ENCODE measurements around a stretch of chr10.

DNA sequence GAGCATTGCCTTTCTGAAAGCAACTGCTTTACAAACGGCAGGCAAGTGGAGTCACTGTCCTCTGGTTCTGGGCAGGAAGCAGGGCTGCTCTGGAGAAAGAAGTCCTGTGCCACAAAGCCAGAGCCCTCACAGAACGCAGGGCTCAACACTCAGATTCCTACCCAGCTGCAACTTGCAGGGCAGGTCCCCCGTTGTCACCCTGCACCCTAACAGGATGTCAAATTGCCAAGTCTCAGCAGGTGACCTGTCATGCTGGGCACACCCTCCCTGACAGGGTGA is 227.7 kb downstream of the KCNMA1 start:
- CAGE, long polyA plus RNA = no peak
- RRBS = no CpG with 5 or more reads among the region's 3 CpGs

DNA sequence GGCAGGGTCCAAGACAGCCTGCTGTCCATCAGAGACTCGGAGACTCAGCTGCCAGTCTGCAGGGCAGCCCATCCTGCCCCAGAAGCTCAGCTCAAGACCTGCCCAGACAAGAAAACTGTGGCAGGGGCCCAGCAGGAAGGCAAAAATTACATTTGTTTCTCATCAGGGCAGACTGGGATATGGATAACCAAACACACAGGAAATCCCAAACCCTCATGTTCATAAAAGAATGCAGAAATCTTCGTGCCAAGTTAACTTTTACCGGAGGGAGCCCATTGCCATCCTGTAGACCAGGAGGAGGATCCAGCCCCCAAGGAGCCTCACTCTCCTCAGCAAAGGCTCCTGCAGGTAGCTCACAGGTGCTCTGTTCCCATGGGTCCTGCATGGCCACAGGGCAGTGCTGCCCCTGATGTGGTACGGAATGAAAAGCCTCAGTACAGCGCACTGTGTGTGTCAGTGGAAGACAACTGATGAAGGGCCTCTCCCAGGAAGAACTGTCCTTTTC is 222.2 kb downstream of the KCNMA1 start:
- CAGE, long polyA plus RNA = no peak
- RRBS = no CpG with 5 or more reads among the region's 5 CpGs

DNA sequence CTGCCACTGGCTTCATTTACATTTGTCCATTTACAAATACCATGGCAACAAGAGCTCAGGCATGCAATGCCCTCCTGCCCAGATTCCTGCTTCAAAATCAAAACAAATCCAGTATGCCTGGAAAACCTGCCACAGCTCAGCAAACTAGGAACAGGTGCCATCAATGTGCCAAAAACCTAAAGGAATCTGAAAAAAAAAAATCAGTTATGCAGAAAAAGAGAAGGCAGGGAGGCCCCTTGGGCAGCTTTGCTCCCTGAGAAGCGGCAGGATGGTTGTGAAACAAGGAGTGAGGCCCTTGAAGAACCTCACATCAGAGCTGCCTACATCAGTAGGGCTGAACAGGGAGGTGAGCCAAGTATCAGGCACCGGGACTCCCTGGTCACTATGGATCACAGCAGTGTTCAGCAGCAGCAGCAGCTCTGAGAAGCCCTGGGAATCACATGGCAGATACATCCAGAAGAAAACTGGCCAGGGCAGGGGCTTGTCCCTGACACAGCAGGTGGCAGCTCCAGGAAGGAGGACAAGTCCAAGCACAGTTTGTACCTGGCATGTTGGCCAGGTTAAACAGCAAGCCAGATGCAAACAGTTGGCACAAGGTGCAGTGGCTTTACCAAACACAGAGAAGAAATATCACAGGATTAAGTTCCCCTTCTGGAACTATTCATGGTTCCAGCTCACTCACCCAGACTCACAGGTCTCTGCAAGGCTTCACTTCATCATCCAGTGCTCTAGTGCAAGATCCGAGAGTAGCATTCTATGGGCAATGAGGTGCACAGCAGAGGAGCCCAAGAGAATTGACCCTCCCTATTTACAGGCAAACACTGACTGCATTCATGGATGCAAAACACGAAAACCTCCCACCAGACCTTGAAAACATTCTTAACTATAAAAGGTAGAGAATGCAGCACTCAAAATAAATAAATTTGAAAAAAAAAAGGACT is 139.4 kb downstream of the KCNMA1 start:
- CAGE, long polyA plus RNA = no peak
- RRBS = no CpG with 5 or more reads among the region's 4 CpGs

- CAGE, long polyA plus RNA = no peak
- RRBS = no CpG with 5 or more reads among the region's 7 CpGs
Observed at GRCh38 chr10:77506898-77507894, 130.4 kb downstream of the KCNMA1 start.

DNA sequence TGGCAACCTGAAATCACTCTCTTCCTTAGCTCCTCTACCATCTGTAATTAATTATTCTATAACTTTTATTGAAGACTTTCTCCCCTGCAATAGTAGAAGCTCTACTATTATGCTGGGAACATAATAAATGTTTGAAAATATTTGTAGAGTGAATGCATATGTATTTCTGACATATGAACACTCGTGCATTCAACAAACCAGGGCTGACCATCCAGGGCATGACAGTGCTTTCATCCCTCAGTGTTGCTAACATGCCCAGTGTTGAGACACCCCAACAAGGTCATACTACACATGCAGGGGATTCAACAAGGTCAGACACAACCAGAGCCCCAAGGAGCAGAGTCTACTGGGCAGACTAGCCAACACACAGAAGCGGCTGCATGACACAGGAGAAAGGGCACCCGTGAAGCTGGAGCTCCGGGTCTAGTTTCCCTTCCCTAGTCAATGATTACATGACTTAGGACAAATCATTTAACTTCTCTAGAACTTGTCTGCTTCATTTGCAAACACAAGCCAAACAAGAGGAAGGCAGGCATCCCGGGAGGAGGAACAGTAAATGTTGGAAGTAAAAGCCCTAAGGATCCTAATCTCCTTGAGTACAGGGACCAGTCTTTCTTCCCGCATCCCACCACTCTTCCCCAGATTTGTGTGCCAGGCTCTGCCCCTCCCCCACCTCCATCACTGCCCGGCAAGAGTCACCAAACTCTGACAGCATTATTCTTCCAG is 104.5 kb downstream of the KCNMA1 start:
- CAGE, long polyA plus RNA = no peak
- RRBS = 40% methylated on average over 2 of the region's 7 CpGs

DNA sequence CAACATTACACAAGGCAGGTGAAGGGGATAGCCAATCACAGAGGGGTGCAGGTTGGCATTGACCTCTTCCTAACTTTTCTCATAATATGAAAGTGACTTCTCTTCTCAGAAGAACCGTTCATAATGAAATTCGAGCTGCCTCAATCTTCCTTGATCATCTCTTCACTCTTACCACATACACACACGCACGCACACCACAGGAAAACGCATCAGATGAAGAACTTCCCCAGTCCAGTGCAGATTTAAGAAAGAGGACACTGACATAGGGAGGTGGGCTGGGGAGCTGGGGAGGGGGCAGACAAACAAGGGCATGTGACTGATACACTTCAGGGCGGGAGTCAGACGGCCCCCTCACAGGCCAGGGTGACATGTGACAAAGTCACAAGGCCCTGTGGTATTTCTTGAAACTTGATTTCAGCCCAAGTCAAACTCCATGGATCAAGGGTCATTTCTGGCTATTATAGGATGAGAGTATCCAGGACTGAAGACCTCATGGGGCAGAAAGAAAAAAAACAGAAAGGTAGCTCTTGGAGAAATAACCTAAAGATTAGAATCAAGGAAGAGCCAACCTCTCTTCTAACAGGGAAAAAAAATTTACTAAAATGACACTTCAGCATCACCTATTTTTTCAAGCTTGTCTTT is 82.6 kb downstream of the KCNMA1 start:
- CAGE, long polyA plus RNA = no peak
- RRBS = no CpG with 5 or more reads among the region's 7 CpGs

- CAGE, long polyA plus RNA = no peak
- RRBS = no CpG with 5 or more reads among the region's 3 CpGs
Observed at GRCh38 chr10:77601533-77602079, 36.0 kb downstream of the KCNMA1 start.

- CAGE, long polyA plus RNA = no peak
- RRBS = no CpG with 5 or more reads among the region's 7 CpGs
Observed at GRCh38 chr10:77635333-77635828, 2.2 kb downstream of the KCNMA1 start.

DNA sequence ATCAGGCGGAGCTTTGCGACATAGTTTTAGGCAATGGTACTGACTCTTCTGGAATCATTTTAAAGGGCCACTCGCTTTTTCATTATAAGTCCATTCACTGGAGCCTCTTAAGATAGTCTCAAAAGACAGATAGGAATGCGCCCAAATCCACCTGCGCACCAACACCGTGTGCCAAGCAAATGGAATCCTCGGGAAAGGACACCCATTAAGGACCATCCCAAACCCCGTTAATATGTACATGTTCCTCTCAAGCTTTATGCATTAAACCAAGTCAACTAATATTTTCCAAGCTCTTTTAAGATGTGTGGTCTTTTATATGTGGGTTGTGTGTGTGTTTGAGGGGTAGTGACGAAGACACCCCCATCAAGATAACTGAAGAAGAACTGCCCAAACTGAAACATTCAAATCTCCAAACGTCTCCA is 38.0 kb downstream of the DLG5 start:
- CAGE, long polyA plus RNA = no peak
- RRBS = no CpG with 5 or more reads among the region's 10 CpGs

DNA sequence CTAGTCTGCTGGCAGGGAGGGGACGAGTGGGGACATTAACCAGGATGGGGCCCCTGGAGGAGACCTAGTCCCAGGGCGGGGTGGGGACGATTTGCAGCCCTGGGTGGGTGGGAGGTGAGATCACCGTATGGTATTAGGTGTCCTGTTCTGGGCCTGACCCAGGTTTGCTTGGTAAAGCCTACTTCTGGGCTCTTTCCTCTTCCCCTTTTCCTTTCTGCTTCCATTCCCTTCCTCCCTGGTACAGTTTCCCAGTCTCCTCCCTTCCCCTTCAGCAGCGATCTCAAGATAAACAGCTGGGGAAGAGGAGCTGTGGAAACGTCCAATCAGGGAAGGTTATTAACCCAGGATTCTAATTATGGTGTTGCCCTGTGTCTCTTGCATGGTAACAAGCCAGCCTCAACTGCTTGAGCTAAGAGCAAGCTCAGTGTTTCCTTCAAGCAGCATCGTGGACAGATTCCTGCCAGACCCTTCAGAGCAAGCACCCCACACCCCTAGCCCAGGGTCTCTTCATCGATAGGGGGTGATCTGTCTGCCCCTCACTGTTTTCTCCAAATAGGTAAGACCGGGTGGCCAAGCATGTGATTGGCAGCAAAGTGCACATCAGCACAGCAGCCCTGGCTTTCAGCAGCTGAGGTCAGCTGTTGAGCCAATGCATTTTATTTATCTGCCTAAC is 233.4 kb downstream of the RPS24 start:
- CAGE, long polyA plus RNA = no peak
- RRBS = no CpG with 5 or more reads among the region's 9 CpGs

- CAGE, long polyA plus RNA = no peak
- RRBS = no CpG with 5 or more reads among the region's 9 CpGs
Observed at GRCh38 chr10:78401943-78402413, 368.3 kb downstream of the RPS24 start.

DNA sequence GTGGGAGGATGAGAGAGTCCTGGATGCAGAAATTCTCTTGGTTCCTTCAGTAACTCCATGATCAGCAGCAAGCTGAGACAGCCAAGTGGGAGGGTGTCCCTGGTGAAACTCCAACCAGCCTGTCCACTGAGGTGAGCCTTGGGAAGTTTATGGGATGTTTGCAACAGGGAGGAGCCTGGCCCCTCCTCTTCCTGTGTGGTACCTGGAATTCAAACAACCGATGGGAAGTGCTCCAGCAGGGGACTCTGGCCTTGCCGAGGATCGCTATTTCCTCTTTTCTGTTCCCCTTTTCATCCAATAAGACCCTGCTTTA is 491.1 kb upstream of the ZMIZ1 start:
- CAGE, long polyA plus RNA = no peak
- RRBS = no CpG with 5 or more reads among the region's 3 CpGs

- CAGE, long polyA plus RNA = no peak
- RRBS = no CpG with 5 or more reads among the region's 23 CpGs
Observed at GRCh38 chr10:78656691-78657392, 411.9 kb upstream of the ZMIZ1 start.

GRCh38 chr10:78743917-78744655 is 324.7 kb upstream of the ZMIZ1 start:
- CAGE, long polyA plus RNA = no peak
- RRBS = 14% methylated on average over 1 of the region's 9 CpGs

- CAGE, long polyA plus RNA = no peak
- RRBS = no CpG with 5 or more reads among the region's 11 CpGs
Observed at GRCh38 chr10:78972364-78973105, 96.2 kb upstream of the ZMIZ1 start.

GRCh38 chr10:78973106-78973978 is 95.4 kb upstream of the ZMIZ1 start:
- CAGE, long polyA plus RNA = no peak
- RRBS = 4% methylated on average over 15 of the region's 59 CpGs

DNA sequence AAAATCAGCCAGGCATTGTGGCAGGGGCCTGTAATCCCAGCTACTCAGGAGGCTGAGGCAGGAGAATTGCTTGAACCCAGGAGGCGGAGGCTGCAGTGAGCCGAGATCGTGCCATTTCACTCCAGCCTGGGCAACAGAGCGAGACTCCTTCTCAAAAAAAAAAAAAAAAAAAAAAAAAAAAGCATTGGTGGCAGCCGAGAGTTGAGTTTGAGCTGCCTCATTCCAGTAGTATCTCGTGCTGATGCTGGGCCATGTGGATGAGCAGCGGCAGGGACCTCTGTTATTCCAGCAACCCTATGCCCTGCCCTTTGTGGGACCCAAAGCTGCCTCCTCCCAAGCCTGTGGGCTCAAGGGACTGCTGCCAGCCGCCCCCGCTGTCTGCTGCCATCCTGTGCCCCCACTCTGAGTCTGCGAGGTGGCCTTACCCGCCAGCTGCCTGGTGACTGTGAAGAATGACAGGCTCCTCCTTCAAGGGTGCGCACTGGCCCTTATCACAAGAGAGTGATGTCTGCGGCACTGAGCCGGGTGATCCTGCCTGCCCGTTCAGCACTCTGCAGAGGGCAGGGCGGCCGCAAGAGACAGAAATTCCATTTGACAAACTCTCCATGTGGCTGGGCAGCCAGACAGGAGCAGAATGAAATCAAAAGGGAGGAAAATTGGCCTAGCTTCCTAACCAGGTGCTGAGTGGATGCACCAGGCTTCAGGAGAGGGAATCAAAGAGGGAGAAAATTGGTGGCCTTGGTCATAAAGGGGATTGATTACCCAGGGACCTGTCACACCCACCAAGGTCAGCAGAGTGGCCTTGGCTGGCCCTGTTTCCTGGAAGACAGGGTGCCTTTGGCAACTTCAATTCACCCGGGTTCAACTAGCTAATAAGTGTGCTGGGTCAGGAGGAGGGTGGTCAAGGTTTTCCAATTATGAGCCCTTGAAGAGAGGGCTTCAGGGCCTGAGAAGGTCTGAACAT is 65.4 kb upstream of the ZMIZ1 start:
- CAGE, long polyA plus RNA = no peak
- RRBS = no CpG with 5 or more reads among the region's 18 CpGs

DNA sequence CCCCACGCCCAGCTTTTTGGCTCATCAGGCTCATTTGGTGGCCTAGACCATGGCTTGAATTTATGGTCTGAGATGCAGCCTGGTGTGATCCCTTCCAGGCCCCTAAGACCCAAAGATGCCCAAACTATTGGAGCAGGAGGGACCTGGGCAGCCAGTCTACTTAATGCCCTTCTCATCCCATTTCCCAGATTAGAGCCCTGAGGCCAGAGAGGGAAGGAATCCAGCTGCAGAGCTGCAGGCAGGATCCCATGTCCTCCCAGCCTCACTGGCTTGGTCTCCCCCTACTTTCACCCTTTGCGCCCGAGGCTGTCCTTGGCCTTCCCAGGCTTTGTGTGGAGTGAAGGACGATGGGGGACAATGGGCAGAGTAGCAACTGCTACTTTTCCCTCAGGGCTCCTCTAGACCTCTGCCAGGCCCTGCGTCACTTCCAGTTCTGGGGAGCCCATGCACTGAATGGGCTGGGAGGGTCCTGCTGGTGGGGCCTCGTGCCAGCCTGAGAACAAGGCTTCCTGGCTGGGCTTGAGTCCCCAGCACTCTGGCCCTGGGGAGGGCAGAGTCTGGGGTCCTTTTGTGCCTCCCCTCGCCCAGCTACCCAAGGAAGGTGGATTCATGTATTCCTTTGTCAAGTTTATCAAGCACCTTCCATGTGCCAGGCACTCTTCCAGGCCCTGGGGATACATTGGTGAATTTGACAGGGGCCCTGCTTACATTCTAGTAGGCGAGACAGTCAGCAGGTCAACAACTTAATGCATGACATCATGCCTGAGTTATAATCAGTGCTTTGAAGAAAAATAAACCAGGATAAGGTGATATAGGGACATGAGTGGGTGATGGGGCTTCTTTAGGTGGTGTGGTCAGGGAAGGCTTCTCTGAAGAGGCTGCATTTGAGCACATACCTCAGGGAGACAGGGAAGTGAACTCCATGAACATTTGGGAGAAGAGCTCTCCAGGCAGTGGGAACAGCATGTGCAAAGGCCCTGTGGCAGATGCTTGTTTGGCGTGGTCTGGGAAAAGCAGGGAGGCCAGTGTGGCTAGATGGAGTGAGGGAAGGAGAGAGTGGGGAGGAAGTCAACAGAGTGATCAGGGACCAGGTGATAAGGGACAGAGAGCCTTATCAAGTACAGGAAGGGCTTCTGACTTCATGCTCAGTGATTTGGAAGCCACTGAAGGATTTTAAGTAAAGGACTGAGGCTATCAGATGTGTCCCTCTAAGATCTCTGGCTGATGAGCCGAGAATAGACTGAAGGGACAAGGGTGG is 14.0 kb downstream of the ZMIZ1 start:
- CAGE, long polyA plus RNA = no peak
- RRBS = no CpG with 5 or more reads among the region's 10 CpGs

- CAGE, long polyA plus RNA = no peak
- RRBS = 1% methylated on average over 3 of the region's 19 CpGs
Observed at GRCh38 chr10:79112805-79113991, 44.4 kb downstream of the ZMIZ1 start.

GRCh38 chr10:79116750-79117346 is 48.1 kb downstream of the ZMIZ1 start:
- CAGE, long polyA plus RNA = no peak
- RRBS = no CpG with 5 or more reads among the region's 8 CpGs